Measurements from ENCODE around the genes KDELR1 and RASIP1.

DNA sequence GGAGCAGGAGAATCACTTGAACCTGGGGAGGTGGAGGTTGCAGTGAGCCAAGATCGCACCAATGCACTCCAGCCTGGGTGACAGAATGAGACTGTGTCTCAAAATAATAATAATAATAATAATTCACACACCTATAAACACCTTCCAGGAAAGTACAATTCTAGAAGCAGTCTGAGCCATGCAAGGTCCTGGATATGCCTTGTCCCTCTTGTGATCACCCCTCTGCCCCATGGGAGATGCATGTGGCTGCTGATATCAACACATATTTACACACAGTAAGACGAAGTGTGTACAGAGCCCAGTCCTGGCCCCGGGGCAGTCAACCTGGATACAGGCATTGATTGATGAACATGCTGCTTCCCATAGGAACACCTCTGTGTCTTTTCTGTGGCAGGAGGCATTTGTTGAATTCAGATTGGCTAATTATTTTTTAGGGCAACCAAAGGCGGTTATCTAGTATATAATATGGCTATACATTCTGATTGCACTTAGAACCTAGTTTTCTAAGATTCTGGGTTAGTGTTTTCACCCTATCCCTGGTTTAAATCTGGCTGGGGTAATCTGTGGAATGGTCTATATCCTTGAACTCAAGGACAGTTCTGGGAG lies 3.2 kb downstream of the SULT2A1 start:
- PRO-cap, result no peak

DNA sequence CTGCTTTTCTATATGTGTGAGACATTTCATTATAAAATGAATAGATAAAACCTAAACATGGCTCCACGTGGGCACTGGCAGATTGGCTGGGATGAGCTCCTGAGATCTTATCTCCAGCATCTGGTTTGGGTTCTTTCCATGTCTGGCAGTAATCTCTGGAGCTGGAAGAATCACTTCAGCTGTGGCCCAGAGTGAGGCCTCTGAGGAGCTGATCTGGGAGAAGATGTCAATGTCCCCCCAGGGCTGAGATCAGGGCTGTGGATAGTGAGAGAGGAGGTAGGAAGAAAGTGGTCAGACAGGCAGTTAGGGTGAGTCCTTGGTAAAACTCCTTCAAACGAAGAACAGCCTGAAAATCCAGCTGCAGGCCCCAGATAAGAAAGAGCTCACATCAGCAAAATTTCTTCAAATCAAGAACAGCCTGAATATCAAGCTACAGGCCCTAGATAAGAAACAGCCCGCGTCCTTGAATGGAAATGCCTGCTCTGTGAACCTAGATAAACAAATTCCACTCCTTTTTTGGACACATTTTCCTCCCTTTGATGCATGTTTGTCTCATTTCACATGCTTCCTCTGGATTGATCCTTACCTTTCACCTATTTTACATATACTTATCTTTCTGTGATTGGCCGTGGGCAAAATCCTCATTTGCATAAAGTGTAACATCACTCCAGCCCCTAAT lies 5.7 kb upstream of the SULT2A1 start:
- PRO-cap, result no peak

DNA sequence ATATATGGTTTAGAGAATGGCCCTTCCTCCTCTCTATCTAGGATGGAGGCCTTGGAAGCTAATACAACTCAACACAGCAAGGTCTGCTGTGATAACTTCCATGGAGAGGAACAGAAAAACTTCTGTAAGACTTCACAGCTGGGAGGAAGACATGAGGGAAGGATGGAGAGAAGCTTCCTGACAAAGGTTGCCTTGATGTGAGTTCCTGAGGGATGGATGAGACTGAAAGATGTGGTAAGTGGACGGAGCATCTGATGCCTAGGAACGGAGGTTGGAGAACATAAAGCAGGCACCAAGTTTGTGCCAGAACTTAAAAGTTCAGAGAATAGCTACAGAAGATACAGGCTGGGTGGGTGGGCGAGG lies 12.0 kb downstream of the CABP5 start:
- PRO-cap, result unidirectional peak, plus-strand start at position 206 of the sequence

GRCh38 chr19:48169469-48169894 lies 662 bp downstream of the LIG1 start:
- PRO-cap, result bidirectional peak, plus-strand start at chr19:48169940, minus-strand start at chr19:48169689

- PRO-cap, result unidirectional peak, minus-strand start at chr19:48332860; bidirectional peak, plus-strand start at chr19:48333283, minus-strand start at chr19:48332927
Measured at GRCh38 chr19:48331922-48333091, 7.0 kb downstream of the EMP3 start.

GRCh38 chr19:48368846-48369446 lies 4.8 kb downstream of the SYNGR4 start:
- PRO-cap, result no peak

- PRO-cap, result unidirectional peak, minus-strand start at chr19:48391551
Measured at GRCh38 chr19:48391086-48391808, at the start of gene KDELR1. TSS of gene KDELR1 (minus strand) at chr19:48391551.

GRCh38 chr19:48412754-48412953 lies 19.2 kb downstream of the GRIN2D start:
- PRO-cap, result no peak

DNA sequence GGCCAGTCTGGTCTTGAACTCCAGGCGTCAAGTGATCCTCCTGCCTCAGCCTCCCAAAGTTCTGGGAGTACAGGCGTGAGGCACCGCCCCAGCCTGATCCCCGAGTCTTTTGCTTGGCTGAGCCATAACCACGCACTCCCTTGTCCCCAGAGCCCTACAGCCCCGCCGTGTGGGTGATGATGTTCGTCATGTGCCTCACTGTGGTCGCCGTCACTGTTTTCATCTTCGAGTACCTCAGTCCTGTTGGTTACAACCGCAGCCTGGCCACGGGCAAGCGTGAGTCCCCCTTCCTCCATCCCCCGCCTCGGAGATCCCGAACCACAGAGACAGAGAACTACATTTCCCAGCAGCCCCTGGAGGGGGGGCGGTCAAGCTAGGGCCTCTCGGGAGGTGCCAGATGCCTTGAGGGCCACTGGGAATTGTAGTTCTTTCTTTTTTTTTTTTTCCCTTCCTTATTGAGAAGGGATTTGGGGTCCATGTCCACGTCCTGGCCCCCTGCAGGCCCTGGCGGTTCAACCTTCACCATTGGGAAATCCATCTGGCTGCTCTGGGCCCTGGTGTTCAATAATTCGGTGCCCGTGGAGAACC lies 25.7 kb downstream of the GRIN2D start:
- PRO-cap, result unidirectional peak, plus-strand start at position 415 of the sequence

- PRO-cap, result no peak
Measured at GRCh38 chr19:48424599-48425285, 21.0 kb upstream of the GRWD1 start.

- PRO-cap, result no peak
Measured at GRCh38 chr19:48502014-48502721, 9.5 kb downstream of the LMTK3 start.

GRCh38 chr19:48511942-48512755 lies 514 bp upstream of the LMTK3 start:
- PRO-cap, result no peak

- PRO-cap, result bidirectional peak, plus-strand start at chr19:48618946, minus-strand start at chr19:48618890
Measured at GRCh38 chr19:48618399-48619075, 441 bp downstream of the RPL18 start.

- PRO-cap, result no peak
Measured at GRCh38 chr19:48644722-48645643, 1.0 kb downstream of the CA11 start.

GRCh38 chr19:48715648-48716237 lies 3.8 kb downstream of the MAMSTR start:
- PRO-cap, result no peak

DNA sequence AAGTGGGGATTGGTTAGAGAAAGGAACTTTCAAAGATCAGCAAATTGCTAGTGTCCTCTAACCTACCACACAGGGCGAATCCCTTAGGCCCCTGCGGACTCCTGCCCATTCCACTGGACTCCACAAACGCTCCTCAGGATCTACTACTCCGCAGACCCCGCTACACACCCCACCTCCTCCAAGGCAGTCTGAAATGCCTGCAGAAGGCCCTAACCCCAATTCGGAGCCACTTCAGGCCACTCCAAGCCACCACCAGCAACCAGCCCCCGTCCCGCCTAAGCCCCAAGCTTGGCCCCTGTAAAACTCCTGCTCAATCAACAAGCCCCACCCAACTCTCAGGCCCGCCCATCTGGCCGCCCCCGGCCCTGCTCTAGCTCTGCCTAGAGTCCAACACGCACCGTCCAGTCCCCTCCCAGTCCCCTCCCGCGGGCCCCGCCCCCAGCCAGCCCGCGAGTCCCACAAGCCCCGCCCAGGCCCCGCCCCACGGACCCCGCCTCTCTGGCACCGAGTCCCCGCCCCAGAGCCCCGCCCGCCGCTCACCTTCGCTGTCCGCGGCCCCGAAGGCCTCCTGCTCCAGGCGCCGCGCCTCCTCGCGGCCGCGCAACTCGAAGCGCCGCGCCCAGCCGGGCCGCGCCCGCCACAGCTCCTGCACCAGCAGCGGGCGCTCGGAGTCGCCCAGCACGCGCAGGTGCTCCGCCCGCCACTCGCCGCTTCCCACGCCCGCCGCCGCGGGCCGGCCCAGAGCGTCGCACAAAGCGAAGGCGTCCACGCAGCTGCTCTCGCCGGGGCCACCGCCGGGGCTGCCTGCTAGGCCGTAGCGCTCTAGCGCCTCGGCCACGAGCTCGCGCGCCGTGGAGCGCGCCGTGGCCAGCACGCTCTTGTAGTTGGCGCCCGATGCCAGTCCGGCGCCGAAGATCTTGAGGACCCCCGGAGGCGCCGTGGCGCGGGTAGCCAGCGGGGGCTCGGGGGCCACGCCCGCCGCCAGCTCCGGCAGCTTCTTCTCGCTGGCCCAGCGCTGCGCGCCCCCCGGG lies 1.7 kb downstream of the RASIP1 start:
- PRO-cap, result bidirectional peak, plus-strand start at position 542 of the sequence, minus-strand start at position 273 of the sequence

- PRO-cap, result bidirectional peak, plus-strand start at chr19:48740724, minus-strand start at chr19:48740610
Measured at GRCh38 chr19:48740412-48741010, at the start of gene RASIP1. TSS of gene RASIP1 (minus strand) at chr19:48740610.

DNA sequence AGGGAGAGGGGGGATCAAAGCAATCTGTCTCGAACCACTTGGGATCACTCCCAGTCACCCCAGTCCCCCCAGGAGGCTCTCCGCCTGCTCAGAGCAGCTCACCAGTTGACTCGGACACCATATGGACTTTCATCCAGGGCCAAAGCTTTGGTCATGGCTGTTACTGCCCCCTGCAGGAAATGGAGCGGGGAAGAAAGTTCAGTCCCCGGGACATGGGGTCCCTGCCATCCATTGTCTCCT lies 2.7 kb upstream of the BCAT2 start:
- PRO-cap, result no peak

- PRO-cap, result no peak
Measured at GRCh38 chr19:48818203-48818957, 7.6 kb upstream of the BCAT2 start.

- PRO-cap, result no peak
Measured at GRCh38 chr19:48878290-48879530, 6.5 kb downstream of the PPP1R15A start.